Cardiac muscle cell (in vitro differentiated cells and primary cell): ENCODE measurements around a stretch of chr4.

- RAMPAGE, long total RNA: no peak
- RRBS: no CpG with 5 or more reads among the region's 4 CpGs
Observed at GRCh38 chr4:24798235-24798434, 2.8 kb downstream of the SOD3 start.

GRCh38 chr4:24838022-24838608 is 42.7 kb downstream of the SOD3 start:
- RAMPAGE, long total RNA: no peak
- RRBS: no CpG with 5 or more reads among the region's 11 CpGs

- RAMPAGE, long total RNA: no peak
- RRBS: no CpG with 5 or more reads among the region's 2 CpGs
Observed at GRCh38 chr4:25682062-25682450, 26.4 kb downstream of the SLC34A2 start.

DNA sequence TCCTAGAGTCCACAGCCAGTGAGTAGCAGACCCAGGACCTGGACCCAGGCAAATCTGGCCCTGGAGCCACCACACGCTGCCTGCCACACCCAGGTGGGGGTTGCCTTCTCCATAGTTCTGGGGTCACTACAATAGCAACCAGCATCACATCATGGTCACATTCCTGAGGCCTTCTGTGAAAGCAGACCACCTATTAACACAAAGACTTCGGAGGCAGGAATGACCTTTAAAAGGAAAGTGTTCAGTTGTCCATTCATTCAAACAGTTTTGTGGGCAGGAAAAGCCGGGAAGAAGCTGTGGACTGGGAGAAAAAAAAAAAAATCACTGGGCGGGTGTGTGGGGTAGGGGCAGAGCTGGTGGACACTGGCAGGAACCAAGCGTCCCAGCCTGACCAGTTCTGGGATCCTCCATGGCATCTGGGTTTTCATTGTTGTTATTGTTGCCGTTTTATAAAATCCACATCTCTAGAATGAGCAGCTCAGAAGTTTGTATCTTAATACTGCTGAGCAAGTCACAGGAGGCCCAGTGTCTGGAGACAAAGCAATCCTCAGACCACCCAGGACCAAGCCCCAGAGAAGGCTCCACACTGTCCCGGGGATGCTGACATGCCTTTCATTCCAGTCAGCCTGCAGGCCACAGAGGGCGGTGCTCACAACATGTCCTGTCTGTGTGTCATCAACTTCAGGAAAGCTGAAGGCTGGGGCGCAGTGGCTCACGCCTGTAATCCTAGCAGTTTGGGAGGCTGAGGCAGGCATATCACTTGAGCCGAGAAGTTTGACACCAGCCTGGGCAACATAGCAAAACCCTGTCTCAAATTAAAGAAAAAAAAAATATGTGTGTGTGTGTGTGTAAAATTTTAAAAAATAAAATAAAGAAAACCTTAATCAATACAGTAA is 66.9 kb downstream of the SEL1L3 start:
- RAMPAGE, long total RNA: no peak
- RRBS: no CpG with 5 or more reads among the region's 11 CpGs

- RAMPAGE, long total RNA: no peak
- RRBS: no CpG with 5 or more reads among the region's 3 CpGs
Observed at GRCh38 chr4:25802134-25802525, 60.7 kb downstream of the SEL1L3 start.

GRCh38 chr4:26022007-26022836 is 108.2 kb downstream of the SMIM20 start:
- RAMPAGE, long total RNA: no peak
- RRBS: no CpG with 5 or more reads among the region's 13 CpGs

DNA sequence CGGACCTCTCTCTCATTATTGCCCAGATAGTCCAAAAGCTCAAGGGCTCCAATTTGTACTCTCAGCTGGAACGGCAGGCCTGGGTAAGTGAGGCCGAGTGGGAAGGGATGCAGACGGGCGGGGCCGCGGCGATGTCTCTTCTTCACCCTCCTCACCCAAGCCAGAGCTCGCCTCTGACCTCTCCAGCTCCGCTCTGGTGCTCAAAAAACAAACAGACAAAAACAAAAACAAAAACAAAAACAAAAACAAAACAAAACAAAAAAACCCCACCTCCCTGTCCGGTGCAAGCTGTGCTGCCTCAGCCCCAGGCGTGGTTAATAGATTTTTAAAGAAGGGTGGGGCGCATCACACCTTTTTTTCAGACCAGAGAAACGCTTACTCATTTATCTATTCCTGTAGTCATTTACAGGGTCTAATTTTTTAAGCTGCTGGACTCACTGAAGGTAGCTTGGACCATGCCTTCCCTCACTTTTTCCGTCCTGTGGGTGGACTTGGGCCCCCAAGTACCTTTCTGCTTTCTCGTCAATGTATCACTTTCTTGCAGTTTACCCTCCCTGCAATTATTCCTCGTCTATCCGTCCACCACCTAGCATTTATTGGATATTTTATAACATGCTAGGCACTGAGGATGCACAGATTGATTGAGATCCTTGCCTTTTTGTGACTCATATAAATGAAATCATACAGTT is 470 bp downstream of the TBC1D19 start:
- RAMPAGE, long total RNA: no peak
- RRBS: no CpG with 5 or more reads among the region's 18 CpGs

- RAMPAGE, long total RNA: no peak
- RRBS: no CpG with 5 or more reads among the region's 3 CpGs
Observed at GRCh38 chr4:26870341-26871311, 10.0 kb downstream of the STIM2 start.

DNA sequence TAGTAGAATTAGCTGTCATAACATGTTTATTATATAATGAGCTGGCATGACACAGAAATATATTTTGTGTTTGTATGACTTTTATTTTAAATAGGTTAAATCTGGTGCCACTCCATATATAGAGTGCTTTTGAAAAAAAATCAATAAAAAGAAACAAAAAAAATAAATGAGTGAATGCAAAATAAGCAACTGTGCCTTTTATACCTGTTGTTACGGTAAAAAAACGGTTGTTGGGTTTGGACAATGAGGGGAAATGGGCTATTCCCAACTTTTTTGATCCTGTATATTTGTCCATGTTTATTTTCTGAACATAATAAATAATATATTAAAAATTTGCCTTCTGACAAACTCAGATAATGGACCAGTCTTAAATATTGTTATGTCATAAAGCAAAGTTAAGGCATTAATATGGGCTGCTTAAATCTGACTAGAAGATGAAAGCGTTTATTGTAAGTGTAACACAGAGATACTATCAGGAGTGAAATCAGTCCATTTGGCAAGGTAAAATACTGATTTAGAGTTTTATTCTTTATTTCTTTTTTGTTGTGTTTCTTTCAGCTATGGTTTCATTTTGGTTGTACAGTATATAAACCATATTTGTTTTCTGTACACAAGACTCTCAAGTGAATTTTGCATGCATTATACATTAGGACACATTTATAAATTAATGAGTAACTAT is 425.3 kb downstream of the PCDH7 start:
- RAMPAGE, long total RNA: no peak
- RRBS: no CpG with 5 or more reads among the region's 3 CpGs

DNA sequence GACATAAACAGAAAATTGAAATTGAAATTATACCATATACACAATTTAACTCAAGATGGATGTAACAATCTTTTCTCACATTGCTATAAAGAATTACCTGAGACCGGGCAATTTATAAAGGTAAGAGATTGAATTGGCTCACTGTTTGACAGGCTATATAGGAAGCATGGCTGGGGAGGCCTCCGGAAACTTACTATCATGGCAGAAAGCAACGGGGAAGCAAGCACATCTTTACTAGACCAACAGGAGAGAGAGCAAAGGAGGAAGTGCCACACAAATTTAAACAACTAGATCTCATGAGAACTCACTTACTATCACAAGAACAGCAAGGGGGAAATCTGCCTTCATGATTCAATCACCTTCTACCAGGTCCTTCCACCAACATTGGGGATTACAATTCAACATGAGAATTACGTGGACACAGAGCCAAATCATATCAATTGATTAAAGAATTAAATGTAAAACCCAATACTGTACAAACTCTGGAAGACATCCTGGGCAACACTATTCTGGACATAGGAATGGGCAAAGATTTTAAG is 497.9 kb downstream of the ARAP2 start:
- RAMPAGE, long total RNA: no peak
- RRBS: 75% methylated on average over 2 of the region's 4 CpGs

- RAMPAGE, long total RNA: no peak
- RRBS: no CpG with 5 or more reads among the region's 4 CpGs
Observed at GRCh38 chr4:36235095-36235756, 9.1 kb downstream of the ARAP2 start.

- RAMPAGE, long total RNA: no peak
- RRBS: no CpG with 5 or more reads among the region's 2 CpGs
Observed at GRCh38 chr4:37197731-37198114, 46.8 kb upstream of the NWD2 start.

DNA sequence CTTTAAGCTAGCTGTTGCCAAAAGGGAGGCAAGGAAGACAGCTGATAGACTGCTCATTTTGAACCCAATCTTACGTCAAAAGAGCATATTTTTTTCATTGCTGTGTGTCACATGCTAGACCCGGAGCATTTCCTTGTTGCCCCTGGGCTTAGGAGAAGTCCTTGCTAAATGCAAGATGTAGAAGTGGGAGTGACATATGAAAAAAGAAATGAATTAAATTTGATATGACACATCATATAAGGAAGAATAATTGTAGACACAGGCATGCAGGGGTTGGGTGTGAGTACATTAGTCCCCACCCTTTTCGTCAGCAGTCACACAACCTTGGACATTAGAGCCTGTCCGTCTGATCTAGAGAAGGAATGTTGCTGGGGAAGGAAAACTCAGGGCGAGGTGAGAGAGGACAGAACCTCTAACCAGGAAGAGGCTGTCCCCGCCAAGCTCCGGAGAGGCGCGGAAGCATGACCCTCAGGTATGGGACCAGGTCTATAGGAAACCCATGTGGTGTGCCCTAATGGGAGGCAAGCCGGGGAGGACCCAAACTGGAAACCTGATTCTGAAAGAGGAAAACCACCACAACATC is 102.2 kb downstream of the RELL1 start:
- RAMPAGE, long total RNA: no peak
- RRBS: 90% methylated on average over 4 of the region's 10 CpGs

DNA sequence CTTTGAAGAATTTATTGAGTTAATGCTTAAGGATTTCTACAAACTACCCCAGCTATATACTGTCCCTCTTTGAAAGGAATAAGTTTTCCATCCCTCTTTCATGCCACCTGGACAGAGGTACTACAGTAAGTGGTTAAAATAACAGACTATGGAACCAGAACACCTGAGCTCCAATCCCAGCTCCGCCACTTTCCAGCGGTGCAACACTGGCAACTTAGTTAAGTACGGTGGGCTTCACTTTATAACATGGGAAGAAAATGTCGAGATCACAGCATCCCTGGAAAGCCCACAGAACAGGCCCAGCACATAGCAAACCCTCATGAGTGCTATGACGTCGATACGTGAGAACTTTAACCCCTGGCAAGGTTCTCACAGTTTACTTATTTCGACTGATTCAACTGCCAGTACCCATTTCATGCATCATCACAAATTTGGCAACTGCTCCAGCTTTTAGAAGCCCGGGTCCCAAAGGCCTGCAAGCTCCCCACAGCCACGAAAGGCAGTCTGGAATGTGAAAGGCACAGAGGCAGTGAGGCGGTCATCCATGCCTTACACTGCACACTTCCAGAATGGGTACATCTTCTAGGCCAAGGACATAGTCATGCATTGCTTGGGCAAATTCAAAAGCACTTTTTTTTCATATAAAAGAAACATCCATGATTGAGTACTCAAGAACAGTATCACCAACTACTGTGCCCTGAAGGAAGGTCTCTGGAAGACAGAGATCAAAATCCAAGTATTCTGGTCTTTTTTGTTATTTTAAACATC is 41.2 kb downstream of the RELL1 start:
- RAMPAGE, long total RNA: no peak
- RRBS: no CpG with 5 or more reads among the region's 11 CpGs

DNA sequence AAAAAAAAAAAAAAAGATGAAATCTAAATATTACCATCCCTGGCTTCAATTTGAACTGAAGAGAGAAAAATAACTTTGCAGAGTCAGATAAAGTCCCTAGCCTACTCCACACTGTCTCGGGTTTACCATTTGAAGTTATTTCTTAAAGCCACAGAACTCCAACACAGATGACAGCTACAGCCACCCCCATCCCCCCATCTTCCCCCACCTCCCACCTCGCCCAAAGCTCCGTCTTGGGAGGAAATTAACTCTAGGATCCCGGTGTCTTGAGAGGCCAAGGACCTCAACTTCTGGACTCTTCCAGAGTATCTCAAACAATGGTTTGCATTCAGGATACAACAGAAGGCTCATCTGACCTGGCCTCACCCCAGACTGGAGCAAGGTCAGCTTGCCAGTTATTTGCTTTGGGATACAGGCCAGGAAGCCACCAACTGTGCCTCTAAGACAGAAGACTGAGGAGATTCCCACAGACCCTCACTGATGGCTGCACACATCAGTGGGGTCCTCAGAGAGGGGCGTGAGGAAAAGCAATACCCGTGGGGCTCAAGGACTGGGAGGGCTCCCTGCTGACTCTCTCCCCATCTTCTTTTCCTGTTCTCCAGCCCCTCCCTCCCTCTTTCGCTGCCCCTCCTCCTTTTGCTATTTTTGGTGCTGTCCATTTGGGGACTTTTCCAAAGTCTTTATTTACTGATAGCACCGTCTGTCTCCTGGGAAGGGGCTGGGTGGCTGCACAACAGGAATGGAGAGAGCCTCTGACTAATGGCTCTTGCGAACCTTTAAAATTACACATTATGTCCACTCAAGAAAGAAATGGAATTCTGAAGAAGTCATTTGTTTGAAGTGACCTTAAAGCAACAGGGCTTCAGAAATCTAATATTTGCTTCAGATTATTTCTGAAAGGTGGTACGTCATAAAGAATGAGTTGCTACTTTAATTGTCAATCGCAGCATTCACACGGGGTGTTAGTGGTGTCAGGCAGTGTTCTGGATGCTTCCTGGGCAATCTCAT is 23.3 kb downstream of the RELL1 start:
- RAMPAGE, long total RNA: no peak
- RRBS: no CpG with 5 or more reads among the region's 12 CpGs

- RAMPAGE, long total RNA: no peak
- RRBS: no CpG with 5 or more reads among the region's 9 CpGs
Observed at GRCh38 chr4:37902083-37902590, 11.3 kb downstream of the TBC1D1 start.

DNA sequence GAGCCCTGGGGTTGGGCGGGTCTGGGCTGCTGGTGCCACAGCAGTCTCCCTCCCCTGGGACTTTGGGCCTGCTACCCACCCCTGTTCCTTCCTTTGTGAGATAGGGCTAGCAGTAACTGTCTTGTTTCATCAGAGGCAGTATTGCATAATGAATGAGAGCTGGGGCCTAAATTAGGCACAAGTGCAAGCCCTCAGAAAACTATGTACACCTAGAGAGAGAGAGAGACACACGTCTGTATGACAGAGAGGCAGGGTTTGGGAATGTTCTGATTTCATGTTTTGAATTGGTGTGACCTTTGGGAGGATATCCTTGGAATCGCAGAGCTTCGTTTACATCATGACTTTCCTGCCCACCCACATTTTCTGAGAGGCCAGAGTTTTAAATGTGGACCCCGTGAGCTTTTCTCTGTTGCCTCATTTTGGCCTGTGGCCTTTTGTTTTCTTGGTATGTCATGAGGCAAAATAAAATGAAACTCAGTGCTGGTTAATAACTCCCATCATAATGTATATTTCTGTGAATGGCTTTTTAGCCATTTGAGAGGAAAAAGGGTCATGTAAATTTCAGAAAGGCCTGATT is 111.9 kb downstream of the PTTG2 start:
- RAMPAGE, long total RNA: no peak
- RRBS: no CpG with 5 or more reads among the region's 5 CpGs

DNA sequence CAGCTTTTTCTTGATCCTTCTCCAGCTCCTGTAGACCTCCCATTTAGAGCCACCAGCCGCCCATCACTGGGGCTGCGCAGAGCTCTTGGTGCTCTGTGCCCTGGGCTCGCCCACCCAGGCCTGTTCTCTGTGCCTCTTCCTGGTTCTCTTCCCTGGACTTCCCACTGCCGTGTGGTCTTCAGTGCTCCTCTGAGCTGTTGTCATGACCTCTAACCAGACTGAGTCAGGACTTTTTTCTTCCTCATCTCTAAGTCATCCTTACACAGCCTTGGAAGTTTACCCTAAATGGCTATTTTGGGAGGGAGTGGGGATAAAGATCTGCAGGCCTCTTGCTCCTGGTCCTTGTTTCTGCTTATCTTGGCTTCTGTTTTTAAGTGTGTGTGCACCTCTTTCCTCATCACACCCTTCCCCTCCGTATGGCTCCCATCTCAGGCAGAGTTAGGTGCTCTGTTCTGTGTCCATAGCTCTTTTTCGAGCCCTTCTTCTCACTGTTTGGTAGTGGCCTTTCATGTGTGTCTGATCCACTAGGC is 122.5 kb downstream of the PTTG2 start:
- RAMPAGE, long total RNA: no peak
- RRBS: no CpG with 5 or more reads among the region's 6 CpGs

- RAMPAGE, long total RNA: no peak
- RRBS: no CpG with 5 or more reads among the region's 8 CpGs
Observed at GRCh38 chr4:38119782-38120708, 159.8 kb downstream of the PTTG2 start.

DNA sequence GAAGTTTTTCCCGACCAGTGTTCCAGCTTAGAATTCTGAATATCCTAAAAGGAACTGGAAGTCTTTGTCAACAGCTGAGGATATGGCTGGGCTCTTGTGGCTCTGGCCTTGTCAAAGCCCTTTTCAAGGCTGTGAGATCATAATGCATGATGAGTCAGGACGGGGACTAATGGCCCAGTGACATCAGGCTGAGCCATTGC is 306.4 kb downstream of the PTTG2 start:
- RAMPAGE, long total RNA: no peak
- RRBS: no CpG with 5 or more reads among the region's 2 CpGs